Occipital lobe (tissue), 2 donors: Measurements from ENCODE around the genes KLC4 and ABCC10.

- RAMPAGE, long total RNA: no peak
Measured at GRCh38 chr6:42784551-42784737, 2.6 kb downstream of the BICRAL start.

GRCh38 chr6:42788564-42789433 lies 6.9 kb downstream of the BICRAL start:
- RAMPAGE, long total RNA: no peak

DNA sequence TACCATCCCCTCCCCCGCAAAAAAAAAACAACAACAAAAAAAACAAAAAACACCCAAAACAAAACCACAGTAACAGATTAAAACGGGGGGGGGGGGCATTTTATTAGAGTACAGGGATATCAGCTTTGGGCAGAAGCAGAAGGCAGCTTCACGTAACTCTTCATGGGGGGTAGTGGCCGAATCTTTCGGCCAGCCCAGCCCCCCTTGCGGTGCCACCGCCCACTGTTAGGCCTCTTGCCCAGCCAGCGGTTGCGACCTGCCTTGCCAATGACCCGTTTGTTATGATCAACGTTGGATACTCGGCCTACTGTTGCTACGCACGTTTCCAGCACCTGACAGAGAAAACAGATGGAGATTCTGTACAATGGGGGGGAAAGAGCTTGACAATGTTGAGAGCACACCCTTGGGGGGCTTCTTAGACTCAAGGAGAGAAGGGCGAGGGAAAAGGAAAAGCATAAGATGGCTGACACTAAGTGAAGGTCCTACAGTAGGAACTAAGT lies 554 bp upstream of the CUL7 start:
- RAMPAGE, long total RNA: no peak

GRCh38 chr6:43059112-43059315 lies 220 bp downstream of the MRPL2 start:
- RAMPAGE, long total RNA: no peak

DNA sequence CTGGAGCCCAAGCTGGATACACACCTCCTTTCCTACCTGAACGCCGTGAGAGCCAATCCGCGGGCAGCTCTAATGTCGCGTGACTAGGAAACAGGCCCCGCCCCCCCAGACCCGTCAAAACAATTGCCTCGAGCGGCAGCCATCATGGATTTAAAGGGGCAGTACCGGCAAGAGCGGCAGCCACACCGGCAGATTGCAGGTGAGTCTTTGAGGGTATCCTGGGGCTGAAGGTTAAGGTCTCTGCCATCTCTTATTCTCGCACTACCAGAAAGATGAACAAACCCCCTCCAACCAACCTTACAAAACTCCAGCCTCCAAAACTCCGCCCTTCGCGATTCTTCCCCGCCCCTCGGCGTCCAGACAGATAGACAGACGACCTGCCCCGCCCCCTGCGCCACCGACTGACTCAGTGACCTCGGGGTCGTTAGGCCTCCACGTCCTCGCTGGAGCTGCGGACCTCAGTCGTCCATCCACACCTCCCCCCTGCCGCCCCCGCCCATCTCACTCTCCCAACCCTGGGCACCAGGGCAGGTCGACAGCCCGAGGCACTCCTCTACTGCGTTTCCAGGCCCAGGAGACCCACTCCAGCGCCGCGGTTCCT lies at the start of gene KLC4:
Gene KLC4, plus strand, starts transcription at position 145 of the 601 bp plus-strand sequence.
- RAMPAGE, long total RNA: no peak

GRCh38 chr6:43076957-43077821 lies 1.1 kb downstream of the PTK7 start:
- RAMPAGE, long total RNA: no peak

DNA sequence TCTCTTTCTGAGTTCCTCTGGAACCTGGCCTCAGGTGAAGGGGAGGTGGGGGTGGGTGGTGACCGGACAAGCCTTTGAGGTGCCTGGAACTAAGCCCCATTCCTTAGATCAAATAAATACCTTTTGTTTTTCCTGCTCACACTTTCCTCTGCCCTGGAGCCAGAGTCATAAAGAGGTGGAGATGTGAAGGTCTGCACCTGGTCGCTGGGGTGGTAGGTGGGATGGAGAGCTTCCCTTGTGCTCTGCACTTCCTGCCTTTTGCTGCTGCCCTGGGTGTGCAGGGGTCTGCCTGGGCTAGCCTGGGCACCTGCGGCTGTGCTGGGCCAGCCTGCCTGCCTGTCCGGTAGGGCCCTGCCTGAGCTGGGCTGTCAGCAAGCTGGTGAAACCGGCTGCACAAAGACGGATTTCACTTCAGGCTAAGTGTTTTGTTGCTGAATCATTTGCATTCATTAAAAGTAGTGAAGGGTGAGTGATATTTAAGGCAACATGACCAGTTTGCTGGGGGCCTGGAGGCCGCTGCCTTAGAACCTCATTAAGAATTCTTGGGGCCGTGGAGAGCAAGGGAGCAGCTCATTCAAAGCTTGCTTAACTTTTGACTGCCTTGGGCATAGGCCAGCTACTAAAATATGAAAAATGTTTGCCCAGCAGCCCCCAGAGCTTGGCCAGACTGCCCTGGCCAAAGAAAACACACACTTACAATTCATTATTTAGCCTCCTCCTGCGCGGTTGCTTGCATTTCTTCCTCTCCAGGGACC lies 20.5 kb downstream of the PTK7 start:
- RAMPAGE, long total RNA: no peak

GRCh38 chr6:43147285-43147655 lies 23.8 kb upstream of the SRF start:
- RAMPAGE, long total RNA: no peak

DNA sequence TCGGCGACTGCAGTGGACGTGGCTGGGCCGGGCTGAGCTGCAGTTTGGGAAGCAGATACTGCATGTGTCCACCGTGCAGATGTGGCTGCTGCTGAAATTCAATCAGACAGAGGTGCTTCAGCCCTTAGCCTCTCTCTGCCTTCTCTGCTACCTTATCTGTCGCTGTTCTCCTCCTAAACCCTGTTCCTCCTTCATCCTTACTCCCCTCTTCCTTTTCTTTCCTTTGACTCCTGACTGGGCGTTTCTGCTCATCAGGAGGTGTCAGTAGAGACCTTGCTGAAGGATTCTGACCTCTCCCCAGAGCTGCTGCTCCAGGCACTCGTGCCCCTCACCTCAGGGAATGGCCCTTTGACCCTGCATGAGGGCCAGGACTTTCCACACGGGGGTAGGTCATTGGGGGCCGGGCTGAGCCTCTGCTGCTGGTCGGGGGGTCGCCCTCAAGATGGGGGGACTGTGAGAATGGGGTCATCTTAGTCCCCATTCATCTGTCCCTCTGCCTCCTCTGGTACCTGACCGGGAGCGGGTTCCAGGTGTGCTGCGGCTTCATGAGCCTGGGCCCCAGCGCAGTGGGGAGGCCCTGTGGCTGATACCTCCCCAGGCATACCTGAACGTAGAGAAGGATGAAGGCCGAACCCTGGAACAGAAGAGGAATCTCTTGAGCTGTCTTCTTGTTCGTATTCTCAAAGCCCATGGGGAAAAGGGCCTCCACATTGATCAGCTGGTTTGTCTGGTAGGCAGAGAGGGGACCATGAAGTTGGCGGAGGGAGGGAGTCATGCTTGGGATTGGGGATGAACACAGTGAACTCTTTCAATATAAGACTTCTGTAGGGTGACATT lies 15.9 kb downstream of the DNPH1 start:
- RAMPAGE, long total RNA: no peak

- RAMPAGE, long total RNA: no peak
Measured at GRCh38 chr6:43276364-43277388, 21.4 kb upstream of the SLC22A7 start.

GRCh38 chr6:43290913-43291480 lies 7.1 kb upstream of the SLC22A7 start:
- RAMPAGE, long total RNA: no peak

GRCh38 chr6:43427109-43428030 lies at the start of gene ABCC10:
ABCC10 (plus strand) TSS chr6:43427541.
- RAMPAGE, long total RNA: no peak

DNA sequence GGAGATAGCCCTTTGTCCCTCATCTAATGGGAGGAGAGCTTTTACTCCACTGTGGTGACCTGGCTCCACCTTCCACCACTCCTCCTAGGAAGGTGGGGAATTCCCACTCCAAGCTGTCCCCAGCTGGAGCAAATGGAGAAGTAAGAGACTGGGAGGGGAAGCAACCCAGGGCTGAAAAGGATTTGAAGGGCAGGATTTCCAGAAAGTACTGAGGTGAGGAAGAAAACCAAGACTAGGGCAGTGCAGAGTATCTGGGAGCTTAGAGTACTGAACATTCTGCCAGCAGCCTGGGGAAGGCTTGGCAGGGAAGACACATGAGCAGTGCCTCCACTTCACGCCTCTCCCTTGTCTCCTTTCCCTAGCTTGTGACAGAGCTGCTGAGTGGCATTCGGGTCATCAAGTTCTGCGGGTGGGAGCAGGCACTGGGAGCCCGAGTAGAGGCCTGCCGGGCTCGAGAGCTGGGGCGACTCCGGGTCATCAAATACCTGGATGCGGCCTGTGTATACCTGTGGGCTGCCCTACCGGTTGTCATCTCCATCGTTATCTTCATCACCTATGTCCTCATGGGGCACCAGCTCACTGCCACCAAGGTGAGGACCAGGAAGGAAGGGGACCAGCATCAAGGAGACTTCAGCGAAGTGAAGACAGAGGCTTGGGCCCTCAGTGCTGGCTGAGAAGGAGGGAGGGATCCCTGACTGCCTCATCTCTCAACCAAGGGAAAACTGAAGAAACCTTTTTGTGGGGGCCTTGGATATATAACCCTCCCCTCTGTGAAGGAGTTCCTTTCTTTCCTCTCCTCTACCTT lies 7.1 kb downstream of the ABCC10 start:
- RAMPAGE, long total RNA: no peak

GRCh38 chr6:43490542-43491123 lies 13.3 kb downstream of the TJAP1 start:
- RAMPAGE, long total RNA: no peak

DNA sequence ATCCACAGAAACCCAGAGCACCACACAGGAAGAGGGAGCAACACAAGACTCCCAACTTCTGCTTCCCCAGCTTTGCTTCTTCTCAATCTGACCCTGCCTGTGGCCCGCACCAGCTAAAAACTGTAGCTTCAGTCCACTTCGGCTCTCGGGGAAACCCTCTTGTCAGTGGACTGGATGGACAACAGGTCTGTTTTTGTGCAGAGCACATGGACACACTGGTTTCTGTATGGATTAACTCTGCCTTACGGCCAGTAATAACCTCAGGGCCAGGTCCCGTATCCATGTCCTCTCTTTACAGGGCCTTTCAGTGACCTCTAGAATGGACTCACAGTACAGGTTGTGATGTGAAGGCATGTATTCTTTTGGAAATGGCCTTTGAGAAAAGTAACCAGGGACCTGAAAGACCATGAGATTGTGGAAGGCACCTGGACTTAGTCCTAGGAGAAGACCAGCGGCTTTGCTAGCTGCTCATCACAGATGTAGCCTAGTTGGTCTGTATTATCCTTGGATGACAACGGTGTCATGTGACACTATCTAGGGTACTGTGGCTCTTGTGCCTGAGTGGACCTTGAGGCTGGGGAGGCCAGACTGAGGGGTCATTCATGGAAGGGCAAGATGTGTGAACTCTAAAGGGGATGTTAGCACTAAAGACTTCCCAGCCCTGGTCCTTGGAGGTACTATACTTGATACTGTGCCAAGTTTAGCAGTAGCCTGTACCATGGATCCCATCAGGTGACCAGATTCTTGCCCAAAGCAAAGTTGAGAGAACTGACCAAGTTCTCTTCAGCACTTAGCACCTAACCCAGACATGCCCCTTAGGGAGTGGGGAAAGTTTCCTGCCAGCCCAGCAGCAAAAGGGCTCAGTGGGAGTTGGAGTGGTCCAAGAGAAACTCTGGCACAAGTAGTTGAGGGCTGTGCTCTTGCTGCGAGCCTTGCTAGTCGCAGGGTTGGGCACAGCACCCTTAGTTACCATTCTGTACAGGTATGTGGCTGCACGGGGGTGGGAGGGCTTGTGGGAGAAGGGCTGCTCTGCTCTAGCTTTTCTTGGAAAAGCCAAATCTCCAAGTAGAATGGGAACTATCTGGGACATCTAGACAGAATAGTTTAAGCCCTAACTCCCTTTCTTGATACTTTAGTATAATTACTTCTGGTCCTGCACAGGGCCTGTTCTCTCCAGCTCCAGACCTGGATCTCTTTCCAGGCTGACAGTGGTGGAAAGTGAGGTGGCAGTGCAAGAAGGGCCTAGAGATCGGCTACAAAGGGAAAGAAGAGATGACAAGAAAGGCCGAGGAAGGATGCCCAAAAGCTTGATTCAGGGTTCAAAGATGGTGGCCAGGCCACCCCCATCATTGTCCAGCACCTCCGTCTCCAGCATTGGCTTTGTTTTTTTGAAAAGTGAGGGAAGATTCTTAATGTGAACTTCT lies 6.2 kb downstream of the POLR1C start:
- RAMPAGE, long total RNA: no peak

GRCh38 chr6:43709817-43710178 lies 22.2 kb upstream of the MRPS18A start:
- RAMPAGE, long total RNA: no peak

DNA sequence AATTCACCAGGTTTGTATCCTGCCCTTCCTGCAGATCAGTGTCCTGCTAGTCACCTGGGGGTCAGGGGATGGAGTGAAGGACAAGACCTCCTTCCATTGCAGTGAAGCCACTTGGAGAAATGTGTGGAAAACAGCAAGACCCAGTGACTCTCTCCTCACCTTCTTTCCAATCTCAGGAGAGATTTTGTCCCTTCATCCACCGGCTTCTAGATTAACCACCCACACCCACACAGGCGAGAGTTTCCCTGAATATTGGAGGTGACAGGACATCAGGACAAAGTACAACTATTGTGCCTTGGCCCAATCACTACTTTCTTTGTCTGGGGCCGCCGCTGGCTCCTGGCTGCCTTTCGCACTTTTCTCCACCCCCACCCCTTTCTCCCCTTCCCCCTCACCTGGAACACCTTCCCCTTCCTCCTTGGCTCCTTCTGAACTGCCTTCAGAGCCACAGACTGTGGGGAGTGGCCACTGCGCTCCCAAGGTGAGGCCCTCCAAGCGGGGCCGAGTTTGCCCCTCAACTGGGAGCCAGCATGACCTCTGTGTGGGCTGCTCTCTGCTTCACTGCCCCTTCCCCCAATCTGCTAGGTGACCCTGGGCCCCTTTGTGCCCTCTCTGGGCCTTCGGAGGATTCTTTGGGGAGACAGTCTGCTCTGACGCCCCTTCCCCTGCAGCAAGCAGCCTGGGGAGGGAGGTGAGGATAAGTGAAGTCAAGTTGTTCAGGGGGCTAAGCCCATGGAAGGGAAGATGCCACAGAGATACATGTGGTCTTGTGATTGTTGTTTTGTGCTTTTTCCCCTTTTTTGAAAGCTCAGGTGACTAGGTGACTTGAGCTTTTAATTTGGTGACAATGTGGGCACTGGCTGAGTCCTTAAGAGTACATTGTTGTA lies 3.0 kb upstream of the VEGFA start:
- RAMPAGE, long total RNA: no peak

GRCh38 chr6:43776028-43776964 lies 6.3 kb downstream of the VEGFA start:
- RAMPAGE, long total RNA: no peak

GRCh38 chr6:43786434-43787316 lies 16.7 kb downstream of the VEGFA start:
- RAMPAGE, long total RNA: no peak

DNA sequence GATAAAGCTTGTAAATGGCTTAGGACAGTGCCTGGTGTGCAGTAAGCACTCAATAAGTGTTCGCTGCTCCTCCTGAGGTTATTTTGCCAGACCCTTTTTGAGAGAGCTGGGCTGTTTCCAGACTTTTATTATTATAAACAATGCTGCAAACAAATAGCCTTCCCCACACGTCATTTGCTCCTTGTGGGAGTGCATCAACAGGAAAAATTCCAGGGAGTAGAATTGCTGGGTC lies 70.7 kb downstream of the VEGFA start:
- RAMPAGE, long total RNA: no peak